ENCODE data around the genes AMBP and TMEM268.

- PRO-cap: unidirectional peak, minus-strand start at chr9:113595102
- RAMPAGE, long total RNA, 4 experiments: no peak in any of the 4 experiments
Measured at GRCh38 chr9:113594959-113595434, 131.5 kb downstream of the RGS3 start.

DNA sequence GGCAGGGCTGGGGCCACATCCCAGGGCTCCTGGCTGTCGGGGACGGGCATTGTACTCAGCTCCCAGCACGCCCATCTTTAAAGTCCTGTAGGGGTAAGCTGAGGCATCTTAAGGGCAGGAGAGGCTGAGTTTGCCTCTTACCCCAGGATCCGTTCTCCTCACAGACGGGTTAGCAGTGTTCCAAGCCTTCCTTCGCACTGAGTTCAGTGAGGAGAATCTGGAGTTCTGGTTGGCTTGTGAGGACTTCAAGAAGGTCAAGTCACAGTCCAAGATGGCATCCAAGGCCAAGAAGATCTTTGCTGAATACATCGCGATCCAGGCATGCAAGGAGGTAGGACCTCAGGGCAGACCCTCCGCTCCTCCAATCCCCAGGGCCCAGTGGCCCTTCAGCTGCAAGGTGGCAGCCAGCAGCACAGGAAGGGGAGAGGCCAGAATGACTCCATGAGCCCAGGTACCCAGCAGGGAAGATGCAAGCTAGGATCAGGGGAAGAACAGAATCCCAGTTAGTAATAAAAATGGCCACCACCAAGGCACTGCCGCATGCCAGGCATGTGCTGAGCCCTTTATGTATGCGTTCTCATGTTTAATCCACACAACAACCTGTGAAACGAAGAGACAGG lies 132.0 kb downstream of the RGS3 start:
- PRO-cap: no peak
- RAMPAGE, long total RNA, 4 experiments: no peak in any of the 4 experiments

GRCh38 chr9:114077906-114078848 lies at the start of gene AMBP:
AMBP (minus strand) TSS chr9:114078300.
- PRO-cap: no peak
- RAMPAGE, long total RNA, 4 experiments: no peak in any of the 4 experiments

GRCh38 chr9:114099661-114099963 lies 520 bp upstream of the KIF12 start:
- PRO-cap: no peak
- RAMPAGE, long total RNA, 4 experiments: no peak in any of the 4 experiments

DNA sequence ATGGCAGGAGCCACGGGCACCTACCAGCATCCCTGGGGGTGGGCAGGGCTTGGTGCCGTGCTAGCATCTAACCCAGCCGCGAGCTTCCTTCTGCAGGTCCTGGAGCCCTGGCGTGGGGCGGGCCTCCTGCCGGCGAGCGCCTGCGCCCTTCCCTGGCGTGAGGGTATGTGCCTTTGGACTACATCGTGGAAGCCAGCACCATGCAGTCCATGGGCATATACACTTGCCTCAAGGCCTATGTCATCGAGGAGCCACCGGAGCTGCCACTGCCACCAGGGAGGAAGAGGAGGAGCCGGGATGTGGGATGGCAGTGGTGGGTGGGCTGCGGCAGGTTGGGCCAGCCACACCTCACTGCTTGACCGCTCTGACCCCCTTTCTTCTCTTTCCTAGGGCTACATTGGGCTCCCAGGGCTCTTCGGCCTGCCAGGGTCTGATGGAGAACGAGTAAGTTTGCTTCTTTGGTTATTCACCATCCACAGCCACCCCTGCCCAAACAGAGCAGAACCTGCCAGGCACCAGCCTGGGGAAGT lies 54.0 kb downstream of the COL27A1 start:
- PRO-cap: no peak
- RAMPAGE, long total RNA, 4 experiments: no peak in any of the 4 experiments

GRCh38 chr9:114257432-114257632 lies 65.6 kb upstream of the ORM1 start:
- PRO-cap: no peak
- RAMPAGE, long total RNA, 4 experiments: no peak in any of the 4 experiments

GRCh38 chr9:114310626-114311625 lies 12.0 kb upstream of the ORM1 start:
- PRO-cap: no peak
- RAMPAGE, long total RNA, 4 experiments: no peak in any of the 4 experiments

DNA sequence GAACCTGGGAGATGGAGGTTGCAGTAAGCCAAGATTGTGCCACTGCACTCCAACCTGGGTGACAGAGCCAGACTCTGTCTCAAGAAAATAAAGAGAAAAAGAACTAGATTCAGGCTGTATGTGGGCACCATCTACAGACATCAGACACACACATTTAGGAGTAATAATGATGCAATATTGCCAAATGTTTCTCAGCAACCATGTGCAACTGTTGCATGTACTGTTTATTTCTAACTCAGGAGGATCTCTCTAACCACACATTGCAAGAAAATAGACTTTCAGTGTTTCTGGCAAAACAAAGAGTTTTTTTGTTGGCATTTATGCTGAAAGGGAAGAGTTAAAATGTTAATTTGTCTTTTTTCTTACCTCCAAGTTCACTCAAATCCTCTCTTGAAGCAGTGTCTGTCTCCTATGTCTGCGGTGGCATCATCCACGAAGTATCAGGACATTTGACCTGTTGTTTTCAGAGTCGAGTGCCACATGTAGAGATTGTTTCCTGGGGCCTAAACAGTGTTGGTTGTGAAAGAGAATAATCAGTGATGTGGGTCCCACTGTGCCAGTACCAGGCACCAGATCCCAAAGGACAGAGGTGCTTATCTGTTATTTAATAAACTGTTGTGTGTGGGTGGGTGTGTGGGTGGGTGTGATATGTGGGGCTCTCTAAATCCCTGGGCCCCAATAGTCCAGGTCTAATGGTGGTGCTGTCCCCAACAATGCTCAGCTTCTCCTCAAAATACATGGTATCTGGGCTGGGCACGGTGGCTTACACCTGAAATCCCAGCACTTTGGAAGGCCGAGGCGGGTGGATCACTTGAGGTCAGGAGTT lies 4.9 kb upstream of the ORM1 start:
- PRO-cap: no peak
- RAMPAGE, long total RNA, 4 experiments: no peak in any of the 4 experiments

DNA sequence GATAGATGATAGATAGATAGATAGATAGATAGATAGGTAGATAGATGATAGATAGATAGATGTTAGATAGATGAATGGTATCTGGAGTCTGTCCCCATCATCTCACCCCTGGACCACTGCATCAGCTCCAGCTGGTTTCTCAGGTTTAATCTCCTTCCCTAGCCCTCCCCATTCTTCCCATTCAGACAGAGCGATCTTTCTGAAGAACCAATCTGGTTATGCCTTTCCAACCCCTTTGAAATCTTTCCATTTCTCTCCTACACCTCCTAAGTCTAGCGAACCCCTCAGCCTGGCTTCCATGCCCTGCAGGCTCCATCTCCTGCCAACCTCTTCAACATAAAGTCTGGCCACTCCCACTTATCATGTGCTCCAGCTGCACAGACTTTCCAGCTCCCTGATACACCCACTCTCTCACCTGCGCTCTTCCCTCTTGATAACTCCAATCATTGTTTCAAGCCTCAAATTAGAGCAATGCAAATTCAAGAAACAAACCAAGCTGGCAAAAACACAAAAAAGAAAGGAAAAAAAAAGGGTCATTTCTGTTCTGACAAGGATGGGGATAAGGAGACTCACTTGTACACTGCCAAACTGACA lies 3.8 kb upstream of the ORM1 start:
- PRO-cap: no peak
- RAMPAGE, long total RNA, 4 experiments: no peak in any of the 4 experiments

GRCh38 chr9:114329914-114330336 lies 256 bp downstream of the ORM2 start:
- PRO-cap: no peak
- RAMPAGE, long total RNA, 4 experiments: no peak in any of the 4 experiments

- PRO-cap: no peak
- RAMPAGE, long total RNA, 4 experiments: no peak in any of the 4 experiments
Measured at GRCh38 chr9:114330337-114331010, 805 bp downstream of the ORM2 start.

GRCh38 chr9:114349581-114350135 lies 20.0 kb downstream of the ORM2 start:
- PRO-cap: no peak
- RAMPAGE, long total RNA, 4 experiments: start-site peak on the minus strand in 1 of 4 experiments, at chr9:114349896-114350230 at its widest, 9 reads per replicate

DNA sequence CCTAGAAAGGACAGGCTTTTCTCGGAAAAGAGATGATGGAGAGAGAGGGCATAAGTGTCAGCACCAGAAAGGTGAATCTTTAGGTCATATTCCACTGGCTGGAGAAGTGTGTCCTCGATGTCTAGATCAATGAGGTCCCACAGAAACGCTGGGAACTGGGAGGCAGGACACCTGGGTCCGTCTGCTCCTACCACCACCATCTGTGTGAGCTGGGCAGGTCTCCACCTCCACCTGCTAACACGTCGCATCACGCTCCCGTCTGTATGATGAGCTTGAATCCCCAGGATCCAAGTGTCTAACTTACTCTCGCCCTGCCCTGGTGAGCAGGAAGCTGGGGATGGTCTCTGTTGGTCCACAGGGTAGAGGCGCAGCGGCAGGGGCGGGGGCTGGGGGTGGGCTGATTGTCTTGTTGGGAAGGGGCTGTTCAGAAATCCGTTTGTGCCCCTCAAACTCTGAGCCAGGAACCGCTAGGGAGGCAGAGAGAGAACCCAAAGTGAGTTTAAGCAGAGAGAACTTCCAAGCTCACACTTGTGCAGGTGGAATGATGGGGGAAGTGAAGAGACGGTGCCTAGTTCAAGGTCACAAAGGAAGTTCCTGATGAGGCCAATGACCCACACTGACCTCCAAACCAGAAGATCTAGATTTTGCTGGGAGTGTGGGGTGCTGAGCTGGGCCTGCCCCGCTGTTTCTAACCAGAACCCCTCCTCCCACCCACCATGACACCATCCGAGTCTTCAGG lies 21.1 kb downstream of the ORM2 start:
- PRO-cap: no peak
- RAMPAGE, long total RNA, 4 experiments: no peak in any of the 4 experiments

DNA sequence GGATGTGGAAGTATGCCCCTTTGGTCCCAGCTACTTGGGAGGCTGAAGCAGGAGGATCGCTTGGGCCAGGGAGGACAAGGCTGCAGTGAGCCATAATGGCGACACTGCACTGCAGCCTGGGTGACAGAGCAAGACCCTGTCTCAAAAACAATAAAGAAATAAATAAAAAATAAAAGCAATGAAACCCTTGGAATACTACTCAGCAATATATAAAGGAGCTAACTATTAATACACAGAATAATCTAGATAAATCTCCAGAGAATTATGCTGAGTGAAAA lies 22.0 kb downstream of the ORM2 start:
- PRO-cap: no peak
- RAMPAGE, long total RNA, 4 experiments: no peak in any of the 4 experiments

- PRO-cap: no peak
- RAMPAGE, long total RNA, 4 experiments: no peak in any of the 4 experiments
Measured at GRCh38 chr9:114363458-114363882, 24.3 kb downstream of the AKNA start.

- PRO-cap: no peak
- RAMPAGE, long total RNA, 4 experiments: no peak in any of the 4 experiments
Measured at GRCh38 chr9:114363883-114364712, 23.7 kb downstream of the AKNA start.

GRCh38 chr9:114371765-114372330 lies 15.9 kb downstream of the AKNA start:
- PRO-cap: no peak
- RAMPAGE, long total RNA, 4 experiments: no peak in any of the 4 experiments

GRCh38 chr9:114512300-114512910 lies 7.1 kb upstream of the WHRN start:
- PRO-cap: no peak
- RAMPAGE, long total RNA, 4 experiments: no peak in any of the 4 experiments

- PRO-cap: no peak
- RAMPAGE, long total RNA, 4 experiments: no peak in any of the 4 experiments
Measured at GRCh38 chr9:114586886-114587258, 697 bp upstream of the ATP6V1G1 start.

- PRO-cap: bidirectional peak, plus-strand start at chr9:114611360, minus-strand start at chr9:114611228; bidirectional peak, plus-strand start at chr9:114611891, minus-strand start at chr9:114611879
- RAMPAGE, long total RNA, 4 experiments: no peak in any of the 4 experiments
Measured at GRCh38 chr9:114611056-114612035, at the start of gene TMEM268. TMEM268 (plus strand) TSS chr9:114611291.

Data from gastroesophageal sphincter (tissue), 4 donors.